Measurements from ENCODE around the genes MAOA, MAOB and NDP.

GRCh38 chrX:41689649-41689996, 850 bp downstream of the GPR34 start:
- PRO-cap, 3 experiments: no peak in any of the 3 experiments

GRCh38 chrX:41760941-41761660, 37.1 kb downstream of the GPR82 start:
- PRO-cap, 3 experiments: no peak in any of the 3 experiments

DNA sequence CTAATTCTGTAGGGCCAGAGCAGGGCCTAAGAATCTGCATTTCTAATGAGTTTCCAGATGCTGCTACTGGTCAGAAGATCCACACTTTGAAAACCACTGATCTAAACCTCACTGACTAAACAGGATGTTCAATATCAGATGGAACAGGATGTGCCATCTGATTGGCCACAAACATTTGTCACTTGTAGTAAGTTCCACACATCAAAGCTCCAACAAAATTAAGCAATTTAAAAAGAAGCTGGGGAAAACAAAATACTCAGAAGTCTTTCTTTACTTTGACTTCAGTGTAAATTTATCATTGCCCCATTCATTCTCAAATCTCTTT, 14.3 kb downstream of the CASK start:
- PRO-cap, 3 experiments: no peak in any of the 3 experiments

DNA sequence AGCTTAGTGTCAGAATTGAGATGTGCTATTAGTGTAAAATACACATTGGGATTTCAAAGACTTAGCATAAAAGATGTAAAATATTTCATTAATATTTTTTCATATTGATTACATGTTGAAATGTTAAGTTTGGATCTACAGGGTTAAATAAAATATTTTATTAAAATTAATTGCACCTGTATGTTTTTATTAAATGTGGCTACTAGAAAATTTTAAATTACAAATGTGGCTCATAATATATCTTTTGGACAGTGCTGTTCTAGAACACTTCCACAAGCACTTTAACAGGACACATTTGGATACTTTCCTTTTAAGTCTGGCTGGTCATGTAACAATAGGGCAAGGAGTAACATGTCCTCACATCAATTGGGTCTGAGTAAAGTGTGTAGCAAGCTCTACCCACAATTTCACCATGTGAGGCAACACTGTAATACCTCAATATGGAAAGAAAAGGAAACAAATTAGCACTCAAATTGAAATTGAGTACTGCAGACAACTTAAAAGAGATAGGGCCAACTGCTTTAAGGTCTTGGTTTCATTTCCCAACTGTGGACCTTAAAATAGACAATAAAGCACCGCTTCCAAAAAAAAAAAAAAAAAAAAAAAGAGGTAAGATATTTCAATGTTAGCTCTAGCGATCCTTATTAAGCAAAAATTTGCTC, 1.9 kb downstream of the CASK start:
- PRO-cap, 3 experiments: peak in 1 of 3 experiments; most common plus-strand start position 313 of the sequence (in 1)

DNA sequence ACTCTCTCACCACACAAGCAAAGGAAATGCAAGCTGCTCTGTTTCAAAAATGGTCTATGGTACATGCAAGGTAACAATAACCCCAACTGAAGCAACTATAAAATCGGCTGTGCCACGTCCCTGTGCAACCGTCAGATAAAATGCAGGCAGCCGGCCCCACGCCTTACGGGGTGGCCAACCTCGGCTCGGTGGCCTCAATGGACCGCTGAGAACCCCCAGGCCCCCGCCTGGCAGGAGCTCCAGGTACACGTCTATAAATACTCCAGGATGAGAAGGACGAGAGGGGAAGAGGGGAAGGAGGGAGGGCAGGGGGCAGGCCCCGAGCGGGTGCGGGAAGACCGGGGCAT, 847 bp downstream of the CASK start:
- PRO-cap, 3 experiments: no peak in any of the 3 experiments

DNA sequence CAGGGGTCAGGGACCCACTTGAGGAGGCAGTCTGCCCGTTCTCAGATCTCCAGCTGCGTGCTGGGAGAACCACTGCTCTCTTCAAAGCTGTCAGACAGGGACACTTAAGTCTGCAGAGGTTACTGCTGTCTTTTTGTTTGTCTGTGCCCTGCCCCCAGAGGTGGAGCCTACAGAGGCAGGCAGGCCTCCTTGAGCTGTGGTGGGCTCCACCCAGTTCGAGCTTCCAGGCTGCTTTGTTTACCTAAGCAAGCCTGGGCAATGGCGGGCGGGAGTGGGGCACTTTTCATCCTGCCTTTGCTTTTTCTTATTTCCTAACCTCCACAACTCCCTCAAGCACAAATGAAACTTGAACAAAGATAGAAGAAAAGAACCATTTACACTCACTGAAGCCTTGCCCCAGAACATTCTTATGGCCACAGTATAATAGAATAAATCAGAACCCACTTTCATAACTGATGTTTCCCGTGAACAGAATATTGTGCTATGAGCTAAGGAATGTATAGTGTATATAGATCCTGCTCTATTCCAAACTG, 344.5 kb upstream of the MAOA start:
- PRO-cap, 3 experiments: no peak in any of the 3 experiments

DNA sequence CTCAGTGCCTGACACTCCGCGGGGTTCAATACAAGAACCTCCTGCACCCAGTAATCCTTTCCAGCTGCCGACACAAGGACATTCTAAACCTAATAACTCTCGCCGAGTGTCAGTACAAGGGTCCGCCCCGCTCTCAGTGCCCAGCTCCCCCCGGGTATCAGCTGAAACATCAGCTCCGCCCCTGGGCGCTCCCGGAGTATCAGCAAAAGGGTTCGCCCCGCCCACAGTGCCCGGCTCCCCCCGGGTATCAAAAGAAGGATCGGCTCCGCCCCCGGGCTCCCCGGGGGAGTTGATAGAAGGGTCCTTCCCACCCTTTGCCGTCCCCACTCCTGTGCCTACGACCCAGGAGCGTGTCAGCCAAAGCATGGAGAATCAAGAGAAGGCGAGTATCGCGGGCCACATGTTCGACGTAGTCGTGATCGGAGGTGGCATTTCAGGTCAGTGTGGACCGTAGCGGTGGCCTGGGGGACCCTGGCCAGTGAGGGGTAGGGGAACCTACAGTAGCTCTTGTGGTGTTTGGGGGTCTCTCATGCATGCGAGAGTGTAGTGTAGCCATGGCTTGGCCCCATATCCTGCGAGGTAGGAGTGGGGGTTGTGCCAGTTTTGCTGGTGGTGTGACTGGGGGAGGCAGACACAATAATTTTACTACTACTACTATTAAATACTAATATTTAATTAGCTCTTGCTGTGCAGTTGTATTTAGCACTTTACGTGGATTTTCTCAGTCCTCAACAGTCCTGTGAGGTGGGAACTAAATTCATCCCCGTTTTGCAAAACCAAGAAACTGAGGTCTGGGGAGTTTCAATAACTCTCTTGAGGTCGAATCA, at the start of gene MAOA:
MAOA (plus strand) TSS at position 322 of the 827 bp plus-strand sequence.
- PRO-cap, 3 experiments: peak in 1 of 3 experiments; most common plus-strand start position 226 of the sequence (in 1); most common minus-strand start position 91 of the sequence (in 1)

GRCh38 chrX:43693494-43693879, 37.4 kb downstream of the MAOA start:
- PRO-cap, 3 experiments: no peak in any of the 3 experiments

DNA sequence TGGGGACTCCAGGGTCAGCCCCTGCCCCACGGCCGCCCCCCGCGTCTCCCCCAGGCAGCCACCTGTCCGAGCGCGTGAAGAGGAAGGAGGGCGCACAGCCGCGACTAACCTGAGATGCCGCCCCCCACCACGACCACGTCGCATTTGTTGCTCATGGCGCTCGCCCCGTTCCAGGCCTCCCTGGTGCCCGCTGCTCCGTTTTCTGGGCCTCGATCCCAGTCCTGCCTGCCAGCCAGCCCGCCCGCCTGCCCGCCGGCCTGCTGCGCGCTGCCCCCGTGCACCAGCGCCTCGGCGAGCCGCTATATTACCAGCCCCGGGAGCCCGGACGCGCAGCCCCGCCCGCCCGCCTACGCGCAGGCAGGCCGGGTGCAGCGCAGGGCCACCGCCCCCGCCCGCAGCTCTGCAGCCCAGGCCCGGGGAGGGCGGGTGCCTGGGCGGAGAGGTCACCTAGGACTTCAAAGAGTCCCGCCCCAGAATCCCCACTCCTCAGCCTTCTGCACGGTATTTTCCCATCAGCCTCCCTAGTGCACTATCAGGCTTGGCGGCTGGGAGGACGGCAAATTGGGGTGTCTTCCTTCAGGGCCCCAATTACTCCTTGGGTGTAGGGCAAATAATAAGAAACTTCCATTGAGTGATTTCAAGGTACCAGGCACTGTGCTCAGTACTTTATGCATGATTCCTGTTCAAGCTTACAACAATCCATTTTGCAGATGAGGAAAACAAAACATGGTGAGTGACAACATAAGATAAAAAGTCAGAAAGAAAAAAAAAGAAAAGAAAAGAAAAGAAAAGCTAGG, at the start of gene MAOB:
MAOB (minus strand) TSS at position 306 of the 797 bp plus-strand sequence.
- PRO-cap, 3 experiments: peak in 3 of 3 experiments; most common minus-strand start position 277 of the sequence (in 2)

DNA sequence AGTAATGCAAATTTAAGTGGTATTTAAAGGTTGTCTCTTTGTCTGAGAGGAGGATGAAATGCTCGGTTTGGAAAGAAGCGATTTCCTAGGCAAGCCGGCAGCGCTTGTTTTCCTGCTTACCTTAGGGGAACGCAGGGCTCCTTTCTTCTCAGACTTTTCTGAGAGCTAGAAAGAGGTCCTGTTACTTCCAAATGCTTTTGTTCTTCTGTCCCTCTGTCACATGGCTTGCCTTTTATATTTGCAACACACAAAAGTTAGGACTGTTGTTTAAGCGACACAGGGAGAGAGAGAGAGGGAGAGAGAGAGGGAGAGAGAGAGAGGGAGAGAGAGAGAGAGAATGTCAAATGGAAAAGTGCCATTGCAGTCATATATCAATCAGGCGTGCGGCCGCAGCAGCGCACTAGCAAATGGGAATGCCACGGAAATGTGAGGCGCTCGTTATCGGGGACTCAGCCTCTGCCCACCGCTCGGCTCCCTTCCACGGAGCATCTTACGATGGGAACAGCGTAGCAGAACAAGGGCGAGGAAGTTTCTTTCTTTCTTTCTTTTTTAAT, at the start of gene NDP:
NDP (minus strand) TSS at position 207 of the 554 bp plus-strand sequence.
- PRO-cap, 3 experiments: no peak in any of the 3 experiments

DNA sequence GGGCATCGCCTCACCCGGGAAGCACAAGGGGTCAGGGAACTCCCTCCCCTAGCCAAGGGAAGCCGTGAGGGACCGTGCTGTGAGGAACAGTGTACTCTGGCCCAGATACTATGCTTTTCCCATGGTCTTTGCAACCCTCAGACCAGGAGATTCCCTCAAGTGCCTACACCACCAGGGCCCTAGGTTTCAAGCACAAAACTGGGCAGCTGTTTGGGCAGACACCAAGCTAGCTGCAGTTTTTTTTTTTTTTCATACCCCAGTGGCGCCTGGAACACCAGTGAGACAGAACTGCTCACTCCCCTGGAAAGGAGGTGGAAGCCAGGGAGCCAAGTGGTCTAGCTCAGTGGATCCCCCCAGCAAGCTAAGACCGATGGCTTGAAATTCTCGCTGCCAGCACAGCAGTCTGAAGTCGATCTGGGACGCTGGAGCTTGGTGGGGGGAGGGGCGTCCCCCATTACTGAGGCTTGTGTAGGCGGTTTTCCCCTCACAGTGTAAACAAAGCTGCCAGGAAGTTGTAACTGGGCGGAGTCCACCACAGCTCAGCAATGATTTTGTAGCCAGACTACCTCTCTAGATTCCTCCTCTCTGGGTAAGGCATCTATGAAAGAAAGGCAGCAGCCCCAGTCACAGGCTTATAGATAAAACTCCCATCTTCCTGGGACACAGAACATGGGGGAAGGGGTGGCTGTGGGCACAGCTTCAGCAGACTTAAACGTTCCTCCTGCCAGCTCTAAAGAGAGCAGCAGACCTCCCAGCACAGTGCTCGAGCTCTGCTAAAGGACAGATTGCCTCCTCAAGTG, 90.3 kb downstream of the EFHC2 start:
- PRO-cap, 3 experiments: peak in 1 of 3 experiments; most common plus-strand start position 537 of the sequence (in 1); most common minus-strand start position 431 of the sequence (in 1)

DNA sequence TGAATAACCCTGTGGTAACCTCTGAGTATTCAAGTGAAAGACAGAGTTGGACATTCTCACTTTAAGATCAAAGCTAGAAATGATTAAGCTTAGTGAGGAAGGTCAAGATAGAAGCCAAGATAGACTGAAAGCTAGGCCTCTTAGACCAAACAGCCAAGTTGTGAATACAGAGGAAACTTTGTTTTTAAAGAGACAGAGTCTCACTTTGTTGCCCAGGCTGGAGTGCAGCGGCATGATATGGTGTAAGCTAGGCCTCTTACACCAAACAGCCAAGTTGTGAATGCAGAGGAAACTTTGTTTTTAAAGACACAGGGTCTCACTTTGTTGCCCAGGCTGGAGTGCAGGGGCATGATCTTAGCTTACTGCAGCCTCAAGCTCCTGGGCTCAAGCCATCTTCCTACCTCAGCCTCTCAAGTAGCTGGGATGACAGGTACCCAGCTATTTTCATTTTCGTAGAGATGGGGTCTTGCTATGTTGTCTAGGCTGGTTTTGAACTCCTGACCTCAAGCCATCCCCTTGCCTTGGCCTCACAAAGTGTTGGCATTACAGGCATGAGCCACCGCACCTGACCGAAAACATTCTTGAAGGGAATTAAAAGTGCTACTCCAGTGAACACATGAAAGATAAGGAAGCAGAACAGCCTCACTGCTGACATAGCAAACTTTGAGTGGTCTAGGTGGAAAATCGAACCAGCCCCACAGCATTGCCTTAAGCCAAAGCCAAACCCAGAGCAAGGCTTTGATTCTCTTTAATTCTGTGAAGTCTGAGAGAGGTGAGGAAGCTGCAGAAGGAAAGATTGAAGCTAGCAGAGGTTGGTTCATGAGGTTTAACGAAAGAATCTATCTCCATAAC, 64.9 kb downstream of the KDM6A start:
- PRO-cap, 3 experiments: no peak in any of the 3 experiments

DNA sequence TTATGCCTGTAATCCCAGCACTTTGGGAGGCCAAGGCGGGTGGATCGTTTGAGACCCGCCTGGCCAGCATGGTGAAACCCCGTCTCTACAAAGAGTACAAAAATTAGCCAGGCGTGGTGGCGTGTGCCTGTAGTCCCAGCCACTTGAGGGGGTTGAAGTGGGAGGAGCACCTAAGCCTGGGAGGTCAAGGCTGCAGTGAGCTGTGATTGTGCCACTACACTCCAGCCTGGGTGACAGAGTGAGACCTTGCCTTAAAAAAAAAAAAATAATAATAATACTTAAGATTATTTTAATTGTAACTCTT, 80.8 kb downstream of the KDM6A start:
- PRO-cap, 3 experiments: no peak in any of the 3 experiments

DNA sequence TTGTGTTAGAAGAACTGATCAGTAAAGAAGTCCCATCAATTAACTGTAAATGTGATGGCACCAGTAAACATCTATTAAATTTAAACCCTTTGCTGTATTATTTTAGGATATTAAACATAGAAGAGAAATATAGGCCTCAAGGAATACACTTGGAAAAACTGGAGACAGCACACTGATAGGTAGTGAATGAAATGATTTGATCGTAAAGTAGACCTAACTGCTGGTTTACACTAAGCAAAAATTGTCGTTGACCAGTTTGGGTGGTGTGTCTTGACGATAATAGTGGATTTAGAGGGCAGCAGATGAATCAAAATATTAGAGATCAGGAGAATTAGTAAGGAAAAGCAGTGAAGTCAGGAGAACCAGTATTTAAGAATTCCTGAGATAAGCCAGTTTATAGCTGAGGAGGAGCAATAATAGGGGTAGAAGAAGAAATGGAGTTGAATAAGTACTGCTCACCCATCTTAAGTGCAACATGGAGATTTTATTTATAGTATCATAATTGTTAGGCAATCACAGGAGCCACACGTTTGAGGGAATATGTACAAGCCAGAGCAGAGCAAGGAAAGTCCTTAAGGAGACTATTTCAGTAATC, 144.7 kb downstream of the KDM6A start:
- PRO-cap, 3 experiments: no peak in any of the 3 experiments

GRCh38 chrX:45064563-45065815, 135.7 kb downstream of the DIPK2B start:
- PRO-cap, 3 experiments: no peak in any of the 3 experiments

- PRO-cap, 3 experiments: no peak in any of the 3 experiments
Measured at GRCh38 chrX:45069474-45070482, 130.9 kb downstream of the DIPK2B start.

DNA sequence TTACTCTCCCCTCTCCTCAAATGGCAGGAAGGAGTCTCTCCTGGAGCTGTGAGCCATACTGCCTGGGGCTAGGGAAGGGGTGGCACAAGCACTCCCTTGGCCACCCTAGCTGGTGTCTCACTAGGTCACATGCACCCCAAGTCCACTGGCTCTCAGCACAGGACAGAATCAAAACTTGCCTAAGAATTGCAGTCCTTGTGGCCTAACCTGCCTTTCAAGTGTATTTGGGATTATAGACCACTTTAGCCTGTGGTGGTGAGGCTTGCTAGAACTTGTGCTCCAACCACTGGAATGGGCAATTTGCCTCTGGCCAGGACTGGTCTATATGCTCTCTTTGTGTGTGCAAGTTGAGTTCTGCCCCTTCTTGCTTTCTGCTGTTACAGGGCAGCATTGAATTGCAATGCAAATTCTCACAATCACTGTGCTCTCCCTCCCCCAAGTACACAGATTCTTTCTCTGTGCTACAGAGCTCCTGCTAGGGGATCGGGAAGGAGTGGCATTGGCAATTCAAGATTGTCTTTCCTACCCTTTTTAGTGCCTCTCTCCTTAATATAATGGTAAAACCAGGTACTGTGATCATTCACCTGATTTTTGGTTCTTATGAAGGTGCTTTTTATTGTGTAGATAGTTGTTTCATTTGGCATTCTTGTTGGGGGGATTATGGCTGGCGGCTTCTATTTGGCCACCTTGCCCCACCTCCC, 233.6 kb upstream of the DIPK2B start:
- PRO-cap, 3 experiments: no peak in any of the 3 experiments

DNA sequence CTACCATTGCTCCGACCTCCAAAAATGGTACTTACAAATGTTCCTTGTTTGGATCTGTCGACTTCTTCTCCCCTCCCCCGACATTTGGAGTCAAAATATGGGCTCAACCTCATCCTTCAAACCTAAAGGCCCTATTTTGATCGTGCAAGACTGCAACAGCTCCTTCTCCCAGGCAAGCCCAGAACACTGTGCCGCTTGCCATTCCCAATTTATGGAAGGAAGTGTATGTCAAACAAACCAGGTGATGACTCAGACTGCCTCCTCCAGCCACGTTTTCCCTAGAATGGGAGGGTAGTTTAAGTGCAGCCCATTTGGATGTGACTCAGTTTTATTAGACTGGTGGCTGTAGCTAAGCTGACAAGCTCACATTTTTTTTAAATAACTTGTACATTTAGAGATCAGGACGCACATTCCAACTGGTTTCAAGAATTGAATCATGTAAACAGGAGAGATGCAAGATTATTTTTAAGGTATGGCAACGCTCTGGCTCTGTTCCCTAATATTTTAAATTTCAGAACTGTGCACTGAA, 570.5 kb upstream of the DIPK2B start:
- PRO-cap, 3 experiments: peak in 3 of 3 experiments; most common plus-strand start position 325 of the sequence (in 1); most common minus-strand start position 190 of the sequence (in 2)

GRCh38 chrX:45781863-45782352, 581.2 kb upstream of the DIPK2B start:
- PRO-cap, 3 experiments: no peak in any of the 3 experiments

- PRO-cap, 3 experiments: no peak in any of the 3 experiments
Measured at GRCh38 chrX:45788737-45789512, 588.2 kb upstream of the DIPK2B start.